HepG2 (cell line): ENCODE results near the genes TMEM244, SAMD3 and TMEM200A.

GRCh38 chr6:129172328-129173341 is 289.7 kb downstream of the LAMA2 start:
- RRBS, 2 experiments = no CpG with 5 or more reads among the region's 35 CpGs
CAGE:
- cytosol, long polyA minus RNA = no peak
- cytosol, long polyA plus RNA = no peak
- long polyA plus RNA = no peak
- nucleus, long polyA minus RNA = no peak
- nucleus, long polyA plus RNA = no peak

DNA sequence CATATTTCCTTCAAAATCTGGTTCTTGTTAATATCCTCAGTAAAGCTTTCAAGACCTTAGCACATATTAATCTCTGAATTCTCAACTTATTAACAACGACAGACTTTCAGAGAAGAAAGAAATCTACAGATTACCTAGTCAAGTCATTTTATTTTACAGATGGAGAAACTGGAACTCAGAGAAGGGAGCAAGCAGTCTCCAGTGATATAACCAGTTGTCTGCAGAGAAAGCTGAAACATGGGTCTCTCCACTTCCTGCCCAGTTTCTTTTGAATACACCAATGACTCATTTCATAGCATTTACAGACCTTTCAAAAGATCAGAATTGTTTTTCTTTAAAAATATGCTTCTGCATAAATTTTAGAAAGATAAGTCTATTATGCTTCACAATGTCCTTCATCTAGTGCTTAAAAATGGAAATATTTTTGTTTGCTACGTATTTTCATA is 37.2 kb downstream of the ARHGAP18 start:
- RRBS, 2 experiments = no CpG with 5 or more reads among the region's 2 CpGs
CAGE:
- cytosol, long polyA minus RNA = no peak
- cytosol, long polyA plus RNA = no peak
- long polyA plus RNA = no peak
- nucleus, long polyA minus RNA = no peak
- nucleus, long polyA plus RNA = no peak

GRCh38 chr6:129685526-129686064 is 24.4 kb downstream of the ARHGAP18 start:
- RRBS, 2 experiments = no CpG with 5 or more reads among the region's 5 CpGs
CAGE:
- cytosol, long polyA minus RNA = no peak
- cytosol, long polyA plus RNA = no peak
- long polyA plus RNA = no peak
- nucleus, long polyA minus RNA = no peak
- nucleus, long polyA plus RNA = no peak

DNA sequence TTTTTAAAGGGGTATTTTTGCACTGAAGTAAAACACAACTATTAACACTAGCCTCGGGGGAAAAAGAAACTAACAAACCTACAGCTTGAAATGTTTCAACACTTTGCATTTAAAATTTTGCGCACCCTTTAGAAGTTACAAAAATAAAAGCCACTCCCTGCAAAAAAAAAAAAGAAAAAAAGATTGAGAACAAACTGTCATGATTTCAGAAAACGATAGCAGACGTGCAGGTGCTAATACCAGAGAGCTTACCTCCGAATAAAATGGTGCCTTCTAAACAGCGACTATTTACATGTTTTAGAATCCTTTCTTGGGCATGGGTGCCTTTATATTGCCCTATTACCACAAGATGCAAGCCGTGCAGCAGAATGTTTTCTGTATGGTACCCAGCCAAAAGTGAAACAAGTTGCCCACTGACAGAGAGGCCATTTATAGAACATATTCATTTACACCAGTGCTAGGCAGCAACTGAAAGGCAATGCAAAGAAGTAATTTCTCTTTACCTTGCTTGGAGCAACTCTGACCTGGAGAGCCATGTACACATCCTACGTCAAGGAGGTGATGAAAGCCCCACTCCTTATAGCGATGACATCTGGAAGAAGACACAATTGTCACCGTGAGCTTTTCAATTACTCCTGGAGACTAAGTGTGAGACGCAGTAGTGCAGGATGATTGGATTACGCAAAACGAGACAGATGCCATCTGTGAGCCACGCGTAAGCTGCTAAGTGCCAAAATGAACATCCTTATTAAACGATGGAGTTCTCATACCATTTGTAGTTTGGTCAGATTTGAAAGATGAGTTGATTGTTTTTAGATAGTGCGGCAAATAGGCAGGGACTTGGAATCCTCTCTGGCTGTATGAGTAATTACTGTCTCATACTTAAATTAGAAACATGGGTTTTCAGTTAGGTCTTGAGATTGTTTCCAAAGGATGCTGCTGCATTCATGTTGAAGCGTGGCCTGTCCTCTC is at the start of gene TMEM244:
TMEM244 (minus strand) TSS at position 663 of the 972 bp plus-strand sequence.
- RRBS, 2 experiments = no CpG with 5 or more reads among the region's 18 CpGs
CAGE:
- cytosol, long polyA minus RNA = no peak
- cytosol, long polyA plus RNA = no peak
- long polyA plus RNA = no peak
- nucleus, long polyA minus RNA = no peak
- nucleus, long polyA plus RNA = no peak

GRCh38 chr6:130132408-130132842 is 90.3 kb downstream of the SAMD3 start:
- RRBS, 2 experiments = no CpG with 5 or more reads among the region's 4 CpGs
CAGE:
- cytosol, long polyA minus RNA = no peak
- cytosol, long polyA plus RNA = no peak
- long polyA plus RNA = no peak
- nucleus, long polyA minus RNA = no peak
- nucleus, long polyA plus RNA = no peak

DNA sequence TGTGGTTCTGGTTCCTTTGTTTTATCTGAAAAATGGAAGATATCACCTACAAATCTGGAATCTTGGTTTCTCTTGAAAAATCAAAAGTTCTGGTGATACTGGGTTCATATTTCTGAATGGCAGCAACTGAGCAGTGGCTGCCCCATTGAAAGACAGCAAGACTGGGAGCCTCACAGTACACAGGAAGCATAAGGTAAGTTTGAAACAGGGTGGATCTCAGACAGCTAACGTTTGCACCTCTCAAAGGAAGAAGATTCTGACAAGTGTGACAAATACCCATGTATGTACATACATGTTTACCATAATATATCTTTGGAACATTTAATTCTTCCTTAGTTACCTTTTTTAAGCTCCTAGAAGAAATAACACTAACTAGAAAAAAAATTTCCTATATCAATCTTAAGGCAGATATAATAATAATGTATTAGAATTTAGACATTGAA is at the start of gene SAMD3:
SAMD3 (minus strand) TSS at position 163 of the 443 bp plus-strand sequence.
- RRBS, 2 experiments = no CpG with 5 or more reads among the region's 1 CpG
CAGE:
- cytosol, long polyA minus RNA = no peak
- cytosol, long polyA plus RNA = no peak
- long polyA plus RNA = no peak
- nucleus, long polyA minus RNA = no peak
- nucleus, long polyA plus RNA = no peak

- RRBS, 2 experiments = 2 to 3% methylated on average over 38 to 39 of the region's 87 CpGs
CAGE:
- cytosol, long polyA minus RNA = no peak
- cytosol, long polyA plus RNA = no peak
- long polyA plus RNA = no peak
- nucleus, long polyA minus RNA = no peak
- nucleus, long polyA plus RNA = no peak
These were observed at the start of gene TMEM200A for GRCh38 chr6:130365653-130366544. TMEM200A (plus strand) TSS chr6:130366017.

DNA sequence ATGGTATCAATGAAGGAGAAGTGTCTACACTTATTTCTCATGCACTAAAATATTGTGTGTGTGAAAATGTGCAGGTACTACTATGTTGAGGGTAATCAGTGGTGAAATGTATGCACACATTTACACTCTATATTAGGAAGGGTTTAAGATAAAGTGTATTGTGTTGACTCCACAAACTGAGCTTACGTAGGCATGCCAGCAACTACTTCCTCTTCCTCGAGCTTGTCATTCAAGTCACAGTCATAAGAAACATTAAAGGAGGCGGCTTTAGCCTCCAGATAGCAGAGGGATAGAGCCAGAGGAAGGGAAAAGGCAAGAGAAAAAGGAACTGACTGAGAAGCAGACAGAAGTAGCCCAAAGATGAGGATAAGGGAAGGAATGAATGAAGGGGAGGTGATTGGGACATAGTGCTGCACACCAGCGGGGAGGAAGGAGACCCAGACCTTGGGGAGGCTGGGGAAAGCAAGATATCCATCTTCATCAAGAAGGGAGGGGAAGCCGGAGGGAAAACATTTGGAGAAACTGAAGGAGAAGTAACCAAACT is 55.2 kb downstream of the SMLR1 start:
- RRBS, 2 experiments = no CpG with 5 or more reads among the region's 5 CpGs
CAGE:
- cytosol, long polyA minus RNA = no peak
- cytosol, long polyA plus RNA = no peak
- long polyA plus RNA = no peak
- nucleus, long polyA minus RNA = no peak
- nucleus, long polyA plus RNA = no peak

- RRBS, 2 experiments = no CpG with 5 or more reads among the region's 8 CpGs
CAGE:
- cytosol, long polyA minus RNA = no peak
- cytosol, long polyA plus RNA = no peak
- long polyA plus RNA = no peak
- nucleus, long polyA minus RNA = no peak
- nucleus, long polyA plus RNA = no peak
These were observed 64.5 kb downstream of the AKAP7 start for GRCh38 chr6:131199598-131200239.

DNA sequence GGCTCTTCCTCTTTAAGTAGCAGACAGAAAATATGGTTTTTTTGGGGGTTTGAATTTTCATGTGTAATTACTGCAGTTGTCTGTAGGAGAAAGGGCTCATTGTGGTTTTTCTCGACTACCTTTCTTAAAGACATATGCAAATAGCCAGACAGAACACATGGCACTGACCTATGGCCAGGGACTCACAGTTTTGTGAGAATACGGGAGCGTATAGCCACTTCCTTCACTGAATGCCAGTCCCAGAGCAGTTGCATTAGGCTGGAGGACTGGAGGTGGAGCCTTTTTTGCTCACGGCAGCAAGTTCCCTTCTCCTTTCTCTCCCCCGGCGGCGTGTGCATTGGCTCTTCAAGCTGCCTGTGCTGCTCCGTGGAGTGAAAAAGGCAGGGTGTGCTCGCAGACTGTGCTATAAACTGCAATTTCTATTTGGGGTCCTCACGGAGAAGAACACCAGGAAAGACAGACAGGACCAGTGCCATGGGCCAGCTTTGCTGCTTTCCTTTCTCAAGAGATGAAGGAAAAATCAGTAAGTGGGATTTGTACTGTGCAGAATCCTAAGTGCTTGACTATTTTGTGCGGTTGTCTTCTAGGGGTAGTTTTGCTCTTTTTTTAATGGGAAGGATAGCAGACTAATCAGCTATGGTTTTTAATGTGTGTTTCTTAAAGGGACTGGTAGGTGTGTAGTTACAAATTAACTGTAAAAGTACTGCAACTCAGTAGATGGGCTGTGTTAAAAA is 115.0 kb downstream of the AKAP7 start:
- RRBS, 2 experiments = no CpG with 5 or more reads among the region's 11 CpGs
CAGE:
- cytosol, long polyA minus RNA = no peak
- cytosol, long polyA plus RNA = no peak
- long polyA plus RNA = no peak
- nucleus, long polyA minus RNA = no peak
- nucleus, long polyA plus RNA = no peak

DNA sequence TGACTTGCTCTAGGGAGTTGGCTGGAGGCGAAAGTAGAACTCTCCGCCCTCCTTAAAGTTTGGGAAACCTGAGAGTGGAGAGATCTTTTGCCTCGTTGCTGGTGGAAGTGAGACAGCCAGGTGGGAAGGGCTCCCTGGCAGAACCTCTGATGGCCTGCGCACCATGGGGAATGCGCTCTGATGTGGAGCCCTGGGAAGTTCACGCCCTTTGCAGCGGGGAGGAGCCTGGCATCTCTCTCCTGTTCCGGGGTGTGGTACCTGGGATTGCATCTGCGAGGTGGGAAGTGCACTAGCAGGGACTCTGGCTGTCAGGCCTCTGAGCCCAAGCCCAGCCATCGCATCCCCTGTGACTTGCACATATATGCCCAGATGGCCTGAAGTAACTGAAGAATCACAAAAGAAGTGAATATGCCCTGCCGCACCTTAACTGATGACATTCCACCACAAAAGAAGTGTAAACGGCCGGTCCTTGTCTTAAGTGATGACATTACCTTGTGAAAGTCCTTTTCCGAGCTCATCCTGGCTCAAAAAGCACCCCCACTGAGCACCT is 159.9 kb downstream of the AKAP7 start:
- RRBS, 2 experiments = no CpG with 5 or more reads among the region's 14 CpGs
CAGE:
- cytosol, long polyA minus RNA = no peak
- cytosol, long polyA plus RNA = no peak
- long polyA plus RNA = no peak
- nucleus, long polyA minus RNA = no peak
- nucleus, long polyA plus RNA = no peak

DNA sequence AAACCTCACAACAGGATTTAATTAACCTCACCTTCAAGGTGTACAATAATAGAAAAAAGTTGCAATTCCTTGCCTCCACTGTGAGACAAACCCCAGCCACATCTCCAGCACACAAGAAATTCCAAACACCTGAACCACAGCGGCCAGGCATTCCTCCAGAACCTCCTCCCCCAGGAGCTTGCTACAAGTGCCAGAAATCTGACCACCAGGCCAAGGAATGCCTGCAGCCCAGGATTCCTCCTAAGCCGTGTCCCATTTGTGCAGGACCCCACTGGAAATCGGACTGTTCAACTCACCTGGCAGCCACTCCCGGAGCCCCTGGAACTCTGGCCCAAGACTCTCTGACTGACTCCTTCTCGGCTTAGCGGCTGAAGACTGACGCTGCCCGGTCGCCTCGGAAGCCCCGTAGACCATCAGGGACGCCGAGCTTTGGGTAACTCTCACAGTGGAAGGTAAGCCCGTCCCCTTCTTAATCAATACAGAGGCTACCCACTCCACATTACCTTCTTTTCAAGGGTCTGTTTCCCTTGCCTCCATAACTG is 190.3 kb downstream of the AKAP7 start:
- RRBS, 2 experiments = 69 to 72% methylated on average over 4 of the region's 14 CpGs
CAGE:
- cytosol, long polyA minus RNA = no peak
- cytosol, long polyA plus RNA = no peak
- long polyA plus RNA = no peak
- nucleus, long polyA minus RNA = no peak
- nucleus, long polyA plus RNA = no peak

GRCh38 chr6:131443688-131444143 is 129.3 kb upstream of the ARG1 start:
- RRBS, 2 experiments = no CpG with 5 or more reads among the region's 3 CpGs
CAGE:
- cytosol, long polyA minus RNA = no peak
- cytosol, long polyA plus RNA = no peak
- long polyA plus RNA = no peak
- nucleus, long polyA minus RNA = no peak
- nucleus, long polyA plus RNA = no peak

- RRBS, 2 experiments = no CpG with 5 or more reads among the region's 7 CpGs
CAGE:
- cytosol, long polyA minus RNA = no peak
- cytosol, long polyA plus RNA = no peak
- long polyA plus RNA = no peak
- nucleus, long polyA minus RNA = no peak
- nucleus, long polyA plus RNA = no peak
These were observed 1.2 kb downstream of the ARG1 start for GRCh38 chr6:131573948-131574991.

GRCh38 chr6:132130231-132131327 is 179.4 kb upstream of the CCN2 start:
- RRBS, 2 experiments = no CpG with 5 or more reads among the region's 13 CpGs
CAGE:
- cytosol, long polyA minus RNA = no peak
- cytosol, long polyA plus RNA = no peak
- long polyA plus RNA = no peak
- nucleus, long polyA minus RNA = no peak
- nucleus, long polyA plus RNA = no peak

DNA sequence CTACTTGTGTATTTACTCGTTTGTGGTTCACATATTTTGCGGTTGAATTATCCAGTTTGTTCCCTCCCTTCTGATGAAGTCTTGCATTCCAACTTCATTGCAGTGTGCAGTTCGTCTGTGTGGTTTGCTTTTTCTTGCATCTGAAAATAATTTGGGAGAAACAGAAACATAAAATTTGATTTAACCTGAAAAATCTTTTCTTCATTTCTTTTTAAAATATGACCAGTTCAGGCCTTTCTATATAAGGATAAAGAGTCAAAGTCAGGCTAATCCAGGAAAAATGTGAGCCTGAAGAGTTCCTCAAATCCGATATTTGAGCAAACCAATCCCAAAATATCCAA is 202.2 kb upstream of the CCN2 start:
- RRBS, 2 experiments = no CpG with 5 or more reads among the region's 4 CpGs
CAGE:
- cytosol, long polyA minus RNA = no peak
- cytosol, long polyA plus RNA = no peak
- long polyA plus RNA = no peak
- nucleus, long polyA minus RNA = no peak
- nucleus, long polyA plus RNA = no peak

GRCh38 chr6:132354411-132355319 is 46.6 kb downstream of the MOXD1 start:
- RRBS, 2 experiments = no CpG with 5 or more reads among the region's 7 CpGs
CAGE:
- cytosol, long polyA minus RNA = no peak
- cytosol, long polyA plus RNA = no peak
- long polyA plus RNA = no peak
- nucleus, long polyA minus RNA = no peak
- nucleus, long polyA plus RNA = no peak

DNA sequence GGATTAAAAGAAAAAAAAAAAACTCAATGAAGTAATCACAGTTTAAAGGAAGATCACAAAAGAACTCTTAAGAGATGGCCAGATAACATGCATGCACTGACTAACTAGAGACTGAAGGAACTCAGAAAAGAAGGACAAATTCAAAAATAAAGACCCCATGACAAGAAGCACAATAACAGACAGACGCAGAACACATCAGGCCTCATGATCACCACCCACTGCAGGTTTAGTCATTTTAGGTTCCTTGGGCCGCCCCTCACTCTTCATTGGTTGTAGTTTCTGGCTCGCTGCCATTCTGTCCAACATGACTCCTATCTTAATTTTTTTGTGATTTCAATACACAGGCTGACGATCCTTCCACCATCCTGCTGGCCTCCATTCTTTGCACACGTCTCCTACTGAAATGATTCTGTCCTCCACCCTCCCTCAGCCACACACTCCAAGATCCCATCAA is 21.6 kb downstream of the STX7 start:
- RRBS, 2 experiments = no CpG with 5 or more reads among the region's 5 CpGs
CAGE:
- cytosol, long polyA minus RNA = no peak
- cytosol, long polyA plus RNA = no peak
- long polyA plus RNA = no peak
- nucleus, long polyA minus RNA = no peak
- nucleus, long polyA plus RNA = no peak

GRCh38 chr6:132596047-132596521 is 6.5 kb upstream of the TAAR5 start:
- RRBS, 2 experiments = no CpG with 5 or more reads among the region's 6 CpGs
CAGE:
- cytosol, long polyA minus RNA = no peak
- cytosol, long polyA plus RNA = no peak
- long polyA plus RNA = no peak
- nucleus, long polyA minus RNA = no peak
- nucleus, long polyA plus RNA = no peak

DNA sequence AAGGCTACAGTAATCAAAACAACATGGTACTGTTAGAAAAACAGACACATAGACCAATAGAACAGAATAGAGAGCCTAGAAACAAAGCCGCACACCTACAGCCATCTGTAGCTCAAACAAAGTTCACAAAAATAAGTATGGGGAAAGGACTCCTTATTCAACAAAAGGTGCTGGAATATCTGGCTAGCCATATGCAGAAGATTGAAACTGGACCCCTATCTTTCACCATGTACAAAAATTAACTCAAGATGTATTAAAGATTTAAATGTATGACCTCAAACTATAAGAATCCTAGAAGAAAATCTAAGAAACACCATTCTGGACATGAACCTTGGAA is 18.9 kb upstream of the VNN1 start:
- RRBS, 2 experiments = no CpG with 5 or more reads among the region's 1 CpG
CAGE:
- cytosol, long polyA minus RNA = no peak
- cytosol, long polyA plus RNA = no peak
- long polyA plus RNA = no peak
- nucleus, long polyA minus RNA = no peak
- nucleus, long polyA plus RNA = no peak